Measurements from ENCODE around the genes SHISAL1, FAM118A and FBLN1.

- RRBS, 2 experiments, result no CpG with 5 or more reads among the region's 14 CpGs
These were observed at the start of gene SHISAL1 for GRCh38 chr22:44312615-44313173. Gene SHISAL1, minus strand, starts transcription at chr22:44312951.

DNA sequence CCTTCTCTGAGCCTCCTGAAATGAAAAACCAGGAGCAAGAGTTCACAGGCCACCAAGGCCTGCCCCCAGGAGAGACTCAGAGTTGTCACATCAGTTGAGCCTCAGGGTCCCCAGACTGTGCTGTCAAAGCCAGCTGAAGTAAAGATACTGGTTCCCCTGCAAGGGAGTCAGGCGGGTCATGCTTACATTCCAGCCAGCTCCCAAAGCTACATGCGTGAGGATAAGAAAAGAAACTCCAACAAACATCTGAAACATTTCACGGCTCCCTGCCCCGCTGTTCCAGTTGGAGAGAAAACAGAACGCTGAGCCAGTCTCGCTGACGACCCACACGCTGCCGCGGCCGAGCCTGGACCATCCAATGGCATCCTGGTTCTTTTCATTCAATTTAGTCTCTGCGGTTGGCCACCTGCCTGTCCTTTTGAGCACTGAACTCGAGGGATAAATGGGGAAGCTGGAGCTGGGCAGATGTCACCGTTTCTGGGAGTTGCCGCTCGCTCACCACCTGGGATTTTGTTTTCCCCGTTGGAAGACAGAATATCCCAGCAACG, 45.1 kb upstream of the SHISAL1 start:
- RRBS, 2 experiments, result no CpG with 5 or more reads among the region's 18 CpGs

DNA sequence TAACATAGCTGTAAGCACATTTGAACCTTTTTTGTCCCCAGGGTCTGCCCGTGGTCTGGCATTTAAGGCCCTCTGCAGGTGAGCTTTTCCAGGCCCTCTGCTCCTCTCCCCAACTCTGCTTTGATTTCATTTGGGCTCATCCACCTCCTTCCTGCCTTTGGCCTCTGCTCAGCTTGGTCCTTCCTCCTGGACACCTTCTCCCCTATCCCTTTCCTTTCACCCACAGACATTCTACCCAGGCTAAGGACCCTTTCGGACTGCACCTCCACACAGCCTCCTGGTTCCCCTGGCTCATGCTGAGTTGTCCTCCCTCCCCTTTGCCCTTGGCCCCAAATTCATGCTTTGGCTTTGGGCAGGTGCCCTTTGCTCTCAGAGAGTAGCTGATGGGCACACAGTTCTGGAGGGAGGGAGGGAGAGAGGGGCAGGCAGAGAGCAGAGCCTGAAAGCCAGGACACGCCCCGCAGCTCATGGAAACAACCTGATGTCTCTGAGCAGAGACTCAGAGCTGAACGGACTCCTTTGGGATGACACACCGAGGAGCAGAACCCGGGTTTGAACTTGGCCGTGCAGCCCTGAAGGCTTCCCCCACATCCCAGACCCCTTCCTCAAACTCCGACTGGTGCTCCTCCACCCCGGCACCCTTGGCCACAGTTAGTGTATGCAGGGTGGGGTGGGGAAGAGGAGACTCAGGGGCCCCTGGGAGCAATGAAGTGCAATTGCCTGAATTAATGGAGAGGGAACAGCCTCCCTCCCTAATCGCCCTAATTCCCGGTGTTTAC, 70.9 kb upstream of the SHISAL1 start:
- RRBS, 2 experiments, result 78 to 83% methylated on average over 4 of the region's 12 CpGs

DNA sequence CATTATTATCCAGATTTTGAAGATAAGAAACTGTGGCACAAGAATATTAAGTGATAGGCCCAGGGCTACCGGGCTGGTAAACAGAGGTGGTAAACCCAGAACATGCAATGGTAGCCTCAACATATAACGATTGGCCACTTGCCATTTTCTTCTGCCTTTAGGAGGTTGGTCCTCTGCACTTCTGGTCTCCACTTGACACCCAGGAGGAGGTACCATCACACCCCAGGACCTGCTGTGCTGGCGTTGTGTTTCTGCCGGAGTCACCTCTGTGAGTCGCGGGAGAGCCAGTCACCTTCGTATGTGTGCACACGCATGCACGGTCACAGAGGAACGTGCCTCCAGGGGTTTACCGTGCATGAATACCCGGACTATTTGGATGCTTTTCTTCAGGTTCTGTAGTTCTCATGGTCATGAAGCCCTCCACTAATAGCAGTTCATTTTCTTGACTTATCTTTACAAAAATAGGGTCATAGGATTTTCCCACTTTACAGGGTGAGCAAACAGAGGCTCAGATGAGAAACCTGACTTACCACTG, 42.4 kb downstream of the RTL6 start:
- RRBS, 2 experiments, result 94% methylated on average over 3 of the region's 12 CpGs; no CpG with 5 or more reads in 1 of the 2 experiments

DNA sequence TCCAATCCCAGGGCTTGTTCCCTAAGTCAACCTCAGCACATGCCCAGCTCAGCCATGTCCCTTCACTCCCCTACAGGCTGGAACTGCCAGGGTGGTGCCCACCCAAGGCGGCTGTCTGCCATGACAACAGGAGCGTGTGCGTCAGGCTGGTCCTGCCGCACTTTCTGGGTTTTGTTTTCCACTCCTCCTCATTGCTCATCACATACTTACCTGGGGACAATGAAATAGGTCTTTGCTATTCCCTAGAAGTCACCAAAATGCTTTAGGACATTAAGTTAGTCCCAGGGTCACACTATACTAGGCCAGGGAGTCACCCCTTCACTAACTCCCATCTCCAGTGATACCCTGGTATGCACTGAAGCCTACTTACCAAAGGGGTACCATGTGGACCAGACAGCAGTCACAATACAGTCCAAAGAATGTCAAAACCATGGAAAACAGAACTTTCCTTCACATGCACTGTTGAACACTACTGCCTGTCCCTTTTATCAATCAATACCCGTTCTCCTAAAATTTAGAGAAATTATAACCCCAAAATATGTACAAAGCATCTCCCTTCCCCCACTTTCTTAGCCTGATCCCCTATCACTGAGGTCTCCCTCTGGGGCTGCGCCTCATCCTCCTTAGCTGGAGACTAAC, 4.2 kb downstream of the RTL6 start:
- RRBS, 2 experiments, result no CpG with 5 or more reads among the region's 6 CpGs

- RRBS, 2 experiments, result no CpG with 5 or more reads among the region's 16 CpGs
These were observed 41.0 kb upstream of the PRR5 start for GRCh38 chr22:44660882-44661497.

- RRBS, 2 experiments, result 8% methylated on average over 2 of the region's 18 CpGs; no CpG with 5 or more reads in 1 of the 2 experiments
These were observed 871 bp upstream of the PHF21B start for GRCh38 chr22:45010613-45011138.

DNA sequence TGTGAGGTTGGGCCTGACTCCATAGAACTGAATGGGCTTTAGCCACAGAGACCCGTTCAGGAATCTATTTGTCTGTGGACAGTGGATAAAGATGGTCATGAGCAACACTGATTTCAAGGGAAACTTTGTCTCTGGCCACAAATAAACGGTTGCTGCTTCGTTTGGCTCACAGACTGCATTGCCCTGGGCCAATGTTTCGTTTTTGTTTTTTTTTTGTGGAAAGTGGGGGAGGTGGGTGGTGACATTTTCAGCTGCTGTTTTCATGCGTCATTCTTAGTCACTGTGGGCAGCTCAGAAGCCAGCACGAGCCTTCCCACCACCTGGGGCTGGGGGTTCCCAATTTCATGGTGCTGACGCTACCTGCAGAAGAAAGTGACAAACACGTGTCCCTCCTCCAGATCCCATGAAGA, 54.7 kb upstream of the PHF21B start:
- RRBS, 2 experiments, result no CpG with 5 or more reads among the region's 8 CpGs

DNA sequence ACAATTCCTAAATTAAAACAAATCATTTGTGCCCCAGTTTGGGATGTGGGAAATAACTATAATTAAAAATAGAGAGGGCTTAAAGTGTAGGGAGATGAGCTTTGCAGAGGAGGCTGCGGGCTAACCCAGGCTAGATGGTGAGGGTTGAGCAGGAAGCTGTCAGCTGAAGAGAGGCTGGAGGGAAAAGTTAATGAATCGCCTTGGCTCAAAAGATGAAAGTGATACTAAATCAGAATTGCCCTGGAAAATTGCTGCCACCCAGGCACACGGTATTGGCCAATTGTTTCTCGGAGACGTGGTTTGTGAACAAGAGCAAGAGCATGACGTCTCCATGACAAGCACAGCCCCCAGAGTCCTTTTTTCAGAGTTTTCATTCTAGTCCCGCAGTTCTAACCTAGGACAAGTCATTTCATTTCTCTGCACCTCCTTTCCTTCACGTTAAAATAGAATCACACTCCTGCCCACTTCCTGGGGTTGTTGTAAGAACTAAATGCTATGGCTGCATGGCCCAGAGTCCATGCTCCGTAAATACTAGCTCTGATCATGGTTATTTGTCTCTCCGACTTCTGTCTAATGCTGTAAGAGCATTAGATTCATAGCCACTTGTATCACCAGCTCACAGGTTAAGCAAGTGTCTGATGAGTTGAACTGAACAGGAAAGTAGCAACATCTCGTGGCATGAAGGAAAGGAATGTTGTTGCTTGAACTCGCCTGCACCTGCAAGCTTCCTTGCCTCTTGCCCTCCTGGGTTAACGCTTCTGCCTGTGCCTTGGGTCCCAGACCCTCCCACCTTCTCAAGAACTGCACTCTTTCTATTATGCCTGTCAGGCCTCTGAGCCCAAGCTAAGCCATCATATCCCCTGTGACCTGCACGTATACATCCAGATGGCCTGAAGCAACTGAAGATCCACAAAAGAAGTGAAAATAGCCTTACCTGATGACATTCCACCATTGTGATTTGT, 33.8 kb upstream of the NUP50 start:
- RRBS, 2 experiments, result no CpG with 5 or more reads among the region's 14 CpGs

GRCh38 chr22:45235078-45235903, 5.4 kb downstream of the KIAA0930 start:
- RRBS, 2 experiments, result 68 to 97% methylated on average over 3 of the region's 26 CpGs

- RRBS, 2 experiments, result 1 to 2% methylated on average over 49 to 65 of the region's 110 CpGs
These were observed at the start of gene FAM118A for GRCh38 chr22:45309151-45310225. Gene FAM118A, plus strand, starts transcription at chr22:45309934.

DNA sequence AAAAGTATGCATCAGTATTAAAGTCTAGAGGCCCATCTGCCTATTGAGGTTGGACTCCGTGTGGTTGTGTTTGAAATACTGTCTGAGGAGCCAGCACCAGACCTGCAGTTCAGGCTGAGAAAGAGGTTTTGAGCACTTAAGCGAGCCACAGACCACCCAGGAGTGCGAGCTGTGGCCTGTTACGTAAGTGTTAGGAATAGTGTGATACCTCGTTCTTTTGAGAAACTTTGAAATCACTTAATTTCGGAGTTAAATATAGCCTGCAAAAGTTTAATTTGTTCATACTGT, 9.0 kb downstream of the FAM118A start:
- RRBS, 2 experiments, result no CpG with 5 or more reads among the region's 6 CpGs

- RRBS, 2 experiments, result no CpG with 5 or more reads among the region's 8 CpGs
These were observed 3.0 kb upstream of the FBLN1 start for GRCh38 chr22:45499612-45500228.

- RRBS, 2 experiments, result 2 to 3% methylated on average over 47 to 58 of the region's 87 CpGs
These were observed at the start of gene FBLN1 for GRCh38 chr22:45502350-45503086. Gene FBLN1, plus strand, starts transcription at chr22:45502883.

DNA sequence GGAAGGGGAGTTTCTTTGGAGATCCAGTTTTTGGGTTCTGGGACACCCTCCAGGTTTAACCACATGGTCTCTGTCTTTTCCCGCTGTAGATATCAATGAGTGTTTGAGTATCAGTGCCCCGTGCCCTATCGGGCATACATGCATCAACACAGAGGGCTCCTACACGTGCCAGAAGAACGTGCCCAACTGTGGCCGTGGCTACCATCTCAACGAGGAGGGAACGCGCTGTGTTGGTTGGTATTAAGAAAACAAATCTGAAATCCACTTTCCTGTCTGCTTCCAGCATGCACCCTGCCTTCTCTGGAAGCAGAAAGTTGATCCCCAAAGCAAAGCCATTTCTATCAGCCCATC, 38.4 kb downstream of the FBLN1 start:
- RRBS, 2 experiments, result no CpG with 5 or more reads among the region's 9 CpGs

DNA sequence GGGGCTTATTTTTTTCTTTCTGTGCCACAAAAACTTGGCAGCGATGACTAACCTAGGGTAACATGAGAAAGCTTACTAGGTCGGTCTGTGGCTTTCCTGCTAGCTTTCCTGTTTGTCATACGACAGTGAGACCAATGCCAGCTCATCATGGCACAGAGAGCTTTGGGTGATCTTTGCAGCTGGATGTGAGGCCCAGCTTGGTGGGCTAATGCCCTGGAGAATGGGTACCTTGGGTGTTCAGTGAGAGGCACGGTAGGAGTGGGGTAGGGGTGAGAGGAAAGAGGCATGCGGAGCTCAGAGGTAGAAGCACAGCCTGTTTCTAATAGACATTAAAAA, 62.7 kb upstream of the ATXN10 start:
- RRBS, 2 experiments, result no CpG with 5 or more reads among the region's 5 CpGs

DNA sequence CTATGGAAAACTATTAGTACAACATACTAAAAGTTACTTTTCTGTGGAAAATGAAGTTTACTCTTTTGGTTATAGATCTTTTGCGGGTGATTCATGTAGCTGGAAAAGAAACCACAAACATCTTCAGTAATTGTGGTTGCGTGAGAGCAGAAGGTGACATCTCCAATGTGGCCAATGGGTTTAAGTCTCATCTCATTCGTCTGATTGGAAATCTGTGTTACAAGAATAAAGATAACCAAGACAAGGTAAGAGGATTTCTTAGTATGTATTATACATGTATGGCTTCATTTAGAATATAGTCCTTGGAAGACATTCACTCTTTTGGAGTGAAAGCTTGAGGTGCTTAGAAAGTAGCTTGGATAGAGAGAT, 68.6 kb downstream of the ATXN10 start:
- RRBS, 2 experiments, result no CpG with 5 or more reads among the region's 3 CpGs

DNA sequence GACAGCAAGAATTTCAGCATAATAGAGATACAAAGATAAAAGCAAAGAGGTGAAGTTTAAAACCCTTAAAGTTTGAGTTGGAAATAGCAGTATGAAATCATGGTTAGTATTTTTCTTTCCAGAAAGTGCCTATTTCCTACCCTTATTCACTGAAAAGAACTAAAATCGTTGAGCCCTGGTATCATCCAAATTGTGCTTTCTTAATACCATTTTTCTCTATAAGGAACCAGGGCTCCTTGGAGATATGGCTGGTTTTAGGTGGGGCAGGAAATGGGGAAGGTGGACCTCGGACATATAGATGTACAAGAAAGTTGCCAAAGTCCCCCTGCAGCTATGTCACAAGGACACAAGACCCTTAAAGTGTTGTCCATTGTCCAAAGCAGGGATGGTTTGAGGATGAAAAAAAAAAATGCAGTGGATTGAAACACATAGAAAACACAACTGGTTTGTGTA, 96.4 kb downstream of the ATXN10 start:
- RRBS, 2 experiments, result no CpG with 5 or more reads among the region's 2 CpGs

GRCh38 chr22:45825782-45826267, 151.1 kb downstream of the WNT7B start:
- RRBS, 2 experiments, result no CpG with 5 or more reads among the region's 2 CpGs

DNA sequence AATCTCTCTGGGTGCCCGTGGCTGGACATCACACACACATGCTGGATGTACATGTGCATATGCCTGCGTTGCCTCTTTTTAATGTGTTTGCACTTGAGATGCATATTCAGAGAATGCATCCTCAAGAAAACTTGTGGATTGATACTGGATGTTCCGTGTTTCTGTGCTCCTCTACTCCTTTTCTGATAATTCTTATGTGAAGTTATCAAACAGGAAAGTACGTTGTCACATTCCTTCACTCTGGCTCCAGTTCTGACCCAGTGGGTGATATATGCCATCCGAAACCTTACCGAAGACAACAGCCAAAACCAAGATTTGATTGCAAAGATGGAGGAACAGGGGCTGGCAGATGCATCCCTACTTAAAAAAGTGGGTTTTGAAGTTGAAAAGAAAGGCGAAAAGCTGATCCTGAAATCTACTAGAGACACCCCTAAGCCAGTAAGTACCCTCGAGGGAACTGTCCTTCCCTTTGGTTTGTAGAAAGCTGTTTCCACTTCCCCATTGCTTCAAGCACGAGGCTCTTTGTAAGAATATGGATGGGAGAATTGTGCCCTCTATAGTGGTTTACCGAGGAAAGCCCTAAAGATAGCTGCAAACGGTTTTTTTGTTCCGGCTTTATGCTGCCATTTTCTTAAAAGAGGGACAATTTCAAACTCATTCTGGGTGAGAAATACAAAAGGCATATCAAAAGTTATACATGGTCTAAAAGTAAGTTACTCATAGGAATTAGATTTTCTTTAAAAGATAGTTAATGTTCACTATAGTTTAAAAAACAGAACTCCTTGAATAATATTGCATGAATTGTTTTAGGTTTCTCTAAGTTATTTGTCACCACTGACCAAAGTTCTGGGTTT, 134.0 kb downstream of the WNT7B start:
- RRBS, 2 experiments, result no CpG with 5 or more reads among the region's 12 CpGs